ENCODE data around the genes MATK, TMIGD2 and FSD1.

DNA sequence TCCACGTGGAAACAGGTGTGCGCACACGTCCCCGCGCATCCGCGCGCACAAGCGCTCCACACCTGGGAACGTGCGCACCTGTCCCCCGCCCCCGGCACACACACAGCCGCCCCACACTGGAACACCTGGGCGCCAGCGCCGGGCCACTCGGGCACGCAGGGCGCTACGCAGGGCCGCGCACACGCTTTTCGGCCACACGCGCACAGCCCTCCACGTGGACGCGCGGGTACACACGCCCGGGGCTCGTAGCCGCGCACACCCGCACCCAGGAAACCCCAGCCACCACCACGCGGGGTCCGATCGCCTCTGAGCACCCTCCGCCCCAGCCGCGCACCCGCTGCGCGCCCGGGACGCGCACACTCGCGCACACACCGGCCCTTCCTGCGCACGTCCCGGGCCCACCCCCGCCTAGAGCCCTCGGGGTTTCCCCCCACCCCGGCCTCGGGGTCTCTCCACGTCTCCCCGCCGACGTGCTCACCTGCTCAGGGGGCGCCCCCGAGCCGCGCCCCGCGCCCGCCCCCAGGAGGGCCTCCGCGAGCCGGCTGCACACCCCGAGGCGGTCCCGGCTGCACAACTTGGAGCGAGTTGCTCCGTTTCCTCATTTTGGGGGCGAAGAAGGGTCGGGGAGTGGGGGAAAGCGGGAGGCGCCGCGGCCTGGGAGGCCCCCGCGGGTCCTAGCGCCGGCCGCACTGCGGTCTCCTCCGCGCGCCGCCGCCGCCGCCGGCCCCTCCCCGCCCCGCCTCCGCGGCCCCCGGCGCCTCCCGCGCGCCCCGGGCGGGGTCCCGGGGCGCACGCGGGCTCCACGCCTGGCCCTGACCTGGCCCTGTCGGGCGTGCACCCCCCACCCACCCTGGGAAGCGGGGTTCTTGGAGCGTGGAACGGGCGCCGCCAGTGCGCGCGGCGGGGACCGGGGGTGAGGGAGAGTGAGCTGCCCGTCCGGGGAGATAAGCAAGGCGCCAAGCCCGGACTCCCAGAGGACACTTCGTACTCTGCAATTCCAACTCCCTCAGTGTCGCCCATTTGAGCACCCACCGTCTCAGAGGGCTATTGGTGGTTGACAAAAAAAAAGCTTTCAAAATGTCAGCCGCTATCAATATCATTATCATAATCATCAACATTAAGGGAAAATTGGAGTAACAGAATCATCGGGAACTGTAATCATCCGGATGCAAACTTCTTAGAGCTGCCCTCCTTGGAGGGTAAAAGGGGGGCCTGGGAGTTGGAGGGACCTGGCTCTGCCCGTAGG is at the start of gene MATK:
Gene MATK, minus strand, starts transcription at position 691 of the 1,246 bp plus-strand sequence.
- PRO-cap, 3 experiments, result no peak in any of the 3 experiments
- RRBS, result 3% methylated on average over 52 of the region's 138 CpGs

DNA sequence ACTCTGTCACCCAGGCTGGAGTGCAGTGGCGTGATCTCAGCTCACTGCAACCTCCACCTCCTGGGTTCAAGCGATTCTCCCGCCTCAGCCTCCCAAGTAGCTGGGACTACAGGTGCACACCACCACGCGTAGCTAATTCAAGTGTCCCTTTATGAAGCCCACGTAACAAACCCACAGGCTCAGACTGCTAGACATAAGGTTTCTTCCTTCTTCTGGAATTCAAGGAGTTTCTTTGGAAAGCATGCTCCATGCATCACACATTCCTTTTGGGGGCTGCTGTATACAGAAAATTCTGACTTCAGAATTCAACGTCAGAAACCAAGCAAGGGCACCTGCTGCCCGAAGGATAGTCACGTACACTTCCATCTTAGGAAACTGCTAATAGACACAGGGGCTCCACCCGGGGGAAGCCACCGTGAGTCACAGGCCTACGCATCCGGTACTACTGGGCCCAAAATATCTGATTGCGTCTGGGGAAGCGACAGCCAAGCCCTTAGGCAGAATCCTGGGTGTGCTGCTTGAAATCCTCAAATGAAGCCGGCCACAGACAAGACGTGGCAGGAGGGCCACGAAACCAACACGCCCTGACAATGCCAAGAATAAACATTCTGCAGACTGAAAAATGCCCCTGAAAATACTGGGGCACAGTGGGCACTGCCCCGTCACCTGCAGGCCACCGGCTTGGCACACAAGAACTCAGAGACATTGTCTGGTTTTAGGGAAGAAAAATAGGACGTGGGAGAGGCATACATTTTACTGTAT is 40.5 kb downstream of the ZFR2 start:
- PRO-cap, 3 experiments, result no peak in any of the 3 experiments
- RRBS, result 4% methylated on average over 3 of the region's 22 CpGs

- PRO-cap, 3 experiments, result no peak in any of the 3 experiments
- RRBS, result no CpG with 5 or more reads among the region's 1 CpG
Observed at GRCh38 chr19:3951934-3952125, 19.0 kb downstream of the NMRK2 start.

- PRO-cap, 3 experiments, result no peak in any of the 3 experiments
- RRBS, result no CpG with 5 or more reads among the region's 22 CpGs
Observed at GRCh38 chr19:3982086-3982515, 3.2 kb downstream of the EEF2 start.

DNA sequence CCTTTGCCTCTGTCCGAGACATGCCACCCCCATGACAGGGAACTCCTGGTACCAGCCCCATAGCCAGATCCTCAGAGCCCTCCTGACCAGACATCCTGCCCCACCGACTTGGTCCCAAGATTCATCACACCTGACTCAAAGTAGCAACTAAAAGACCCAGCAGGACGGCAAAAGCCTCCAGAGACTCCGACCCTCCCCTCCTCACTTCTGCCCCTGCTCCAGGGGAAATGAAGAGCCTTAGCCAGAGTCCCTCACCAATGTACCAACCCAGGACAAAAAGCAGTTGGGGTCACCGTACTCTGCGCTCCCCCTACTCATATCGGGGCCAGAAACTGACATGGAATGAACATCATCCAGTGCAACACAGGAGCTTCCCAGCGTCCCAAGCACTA is 1.8 kb downstream of the EEF2 start:
- PRO-cap, 3 experiments, result no peak in any of the 3 experiments
- RRBS, result no CpG with 5 or more reads among the region's 8 CpGs

GRCh38 chr19:4007866-4008640 is 517 bp downstream of the PIAS4 start:
- PRO-cap, 3 experiments, result no peak in any of the 3 experiments
- RRBS, result 6% methylated on average over 14 of the region's 54 CpGs

DNA sequence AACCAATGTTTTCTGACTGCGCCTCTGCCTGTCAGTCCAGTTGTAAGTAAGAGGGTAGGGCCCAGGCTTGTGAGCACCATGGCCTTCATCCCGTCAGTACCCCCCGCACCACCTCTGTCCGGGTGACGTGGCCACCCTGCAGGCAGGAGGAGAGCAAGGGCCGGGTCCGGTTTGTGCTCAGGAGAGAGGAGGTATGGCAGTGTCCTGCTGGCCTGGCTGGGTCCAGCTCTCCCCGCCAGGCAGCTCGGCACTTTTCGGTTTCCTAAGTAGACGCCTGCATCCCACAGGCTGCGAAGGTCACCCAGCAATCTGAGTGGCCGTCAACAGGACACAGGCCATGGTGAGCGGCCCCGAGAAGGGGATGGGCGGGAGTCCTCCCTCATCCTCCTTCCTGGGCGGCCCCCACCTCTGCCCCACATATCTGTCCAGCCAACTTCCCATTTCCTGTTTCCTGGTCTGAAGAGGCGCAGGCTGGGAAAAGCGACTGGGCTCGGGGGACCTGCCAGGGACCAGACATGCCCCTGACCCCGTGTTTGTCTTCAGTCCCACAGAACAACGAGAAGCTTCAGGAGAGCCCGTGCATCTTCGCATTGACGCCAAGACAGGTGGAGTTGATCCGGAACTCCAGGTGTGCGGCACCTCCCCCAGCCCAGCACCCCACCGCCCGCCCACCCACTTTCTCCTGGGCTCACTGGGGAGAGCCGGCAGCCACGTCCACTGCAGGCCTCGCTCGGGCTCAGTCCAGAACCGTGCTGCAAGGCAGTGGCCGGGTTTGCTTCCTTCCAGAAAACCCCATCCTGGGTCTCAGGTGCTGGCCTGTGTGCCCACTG is 16.2 kb downstream of the PIAS4 start:
- PRO-cap, 3 experiments, result no peak in any of the 3 experiments
- RRBS, result 33% methylated on average over 10 of the region's 35 CpGs

DNA sequence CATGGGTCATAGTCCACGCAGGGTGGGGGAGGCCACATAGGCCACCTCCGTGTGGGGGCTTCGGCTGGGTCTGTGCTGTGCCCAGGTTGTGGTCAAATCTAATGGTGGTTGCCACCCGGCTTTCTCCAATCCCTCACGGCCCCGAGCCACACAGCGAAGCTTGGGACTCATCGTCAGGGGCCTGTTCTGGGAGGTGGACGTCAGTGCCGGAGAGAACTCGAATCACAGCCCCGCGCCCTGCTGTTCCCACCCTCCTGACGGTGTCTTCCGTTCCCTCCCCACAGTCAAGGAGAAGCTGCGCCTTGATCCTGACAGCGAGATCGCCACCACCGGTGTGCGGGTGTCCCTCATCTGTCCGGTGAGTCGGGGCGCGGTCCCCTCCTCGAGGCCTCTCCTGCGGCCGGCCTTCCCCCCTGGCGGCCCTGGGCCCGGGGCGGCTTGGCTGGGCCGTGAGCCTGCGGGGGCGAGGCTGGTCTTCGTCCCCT is 25.3 kb downstream of the PIAS4 start:
- PRO-cap, 3 experiments, result no peak in any of the 3 experiments
- RRBS, result 91% methylated on average over 13 of the region's 34 CpGs

DNA sequence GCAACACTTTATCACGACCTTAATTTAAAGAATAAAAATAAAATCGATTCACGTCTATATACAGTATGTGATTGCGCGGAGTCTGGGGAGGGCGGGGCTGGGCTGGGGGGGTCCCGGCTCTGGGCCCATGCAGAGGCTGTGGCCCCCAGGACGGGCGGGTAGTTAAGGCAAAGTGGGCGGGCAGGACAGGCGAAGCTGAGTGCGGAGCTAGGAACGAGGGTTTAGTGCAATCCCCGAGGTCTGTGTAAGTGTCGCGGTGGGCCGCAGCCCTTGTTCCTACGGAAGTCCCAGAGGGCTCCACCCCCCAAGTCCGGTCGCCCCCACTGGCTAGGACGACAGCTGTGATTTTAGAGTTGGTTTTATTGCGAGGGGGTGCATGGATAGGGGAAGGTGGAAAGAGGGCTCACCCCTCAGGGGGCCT is 21.8 kb downstream of the ZBTB7A start:
- PRO-cap, 3 experiments, result no peak in any of the 3 experiments
- RRBS, result no CpG with 5 or more reads among the region's 22 CpGs

GRCh38 chr19:4051058-4052060 is 15.3 kb downstream of the ZBTB7A start:
- PRO-cap, 3 experiments, result peak in 1 of 3 experiments; most common plus-strand start chr19:4051968 (in 1)
- RRBS, result no CpG with 5 or more reads among the region's 17 CpGs

DNA sequence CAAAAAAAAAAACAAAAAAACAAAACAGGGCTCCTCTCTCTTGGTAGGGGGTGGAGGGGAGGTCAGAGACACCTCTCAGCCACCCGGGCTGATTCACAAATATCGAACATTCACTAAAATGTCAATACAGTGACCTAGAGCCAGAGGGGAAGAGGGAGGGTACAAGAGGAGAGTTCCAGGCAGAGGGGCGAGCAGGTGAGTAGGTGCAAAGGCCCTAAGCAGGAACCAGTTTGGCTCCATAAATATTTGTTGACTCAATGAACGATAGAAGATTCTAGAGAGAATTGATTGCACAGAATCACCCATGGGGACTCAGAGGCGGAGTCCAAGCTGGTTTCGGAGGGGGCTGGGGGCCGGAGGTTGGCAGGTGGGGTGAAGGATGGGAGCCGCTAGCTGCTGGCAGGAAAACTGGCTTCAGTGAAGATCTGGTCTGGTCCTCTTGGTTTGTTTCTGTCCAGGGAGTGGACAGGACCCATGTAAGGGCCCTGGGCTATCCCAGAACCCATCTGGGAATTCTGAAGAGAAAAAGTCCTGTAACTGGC is 809 bp upstream of the CREB3L3 start:
- PRO-cap, 3 experiments, result no peak in any of the 3 experiments
- RRBS, result no CpG with 5 or more reads among the region's 8 CpGs

DNA sequence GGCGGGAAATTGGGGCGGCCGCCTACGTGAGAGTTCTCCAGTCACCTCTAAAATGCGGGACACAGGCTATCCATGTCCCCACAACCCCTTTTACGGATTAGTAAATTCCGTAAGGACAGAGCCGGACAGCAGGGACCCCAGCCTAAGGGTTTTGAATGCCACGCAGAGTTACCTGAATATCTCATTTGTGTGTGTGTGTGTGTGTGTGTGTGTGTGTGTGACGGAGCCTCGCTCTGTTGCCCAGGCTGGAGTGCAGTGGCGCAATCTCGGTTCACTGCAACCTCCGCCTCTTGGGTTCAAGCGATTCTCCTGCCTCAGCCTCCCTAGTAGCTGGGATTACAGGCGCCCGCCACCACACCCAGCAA is 273 bp downstream of the ANKRD24 start:
- PRO-cap, 3 experiments, result no peak in any of the 3 experiments
- RRBS, result no CpG with 5 or more reads among the region's 17 CpGs

DNA sequence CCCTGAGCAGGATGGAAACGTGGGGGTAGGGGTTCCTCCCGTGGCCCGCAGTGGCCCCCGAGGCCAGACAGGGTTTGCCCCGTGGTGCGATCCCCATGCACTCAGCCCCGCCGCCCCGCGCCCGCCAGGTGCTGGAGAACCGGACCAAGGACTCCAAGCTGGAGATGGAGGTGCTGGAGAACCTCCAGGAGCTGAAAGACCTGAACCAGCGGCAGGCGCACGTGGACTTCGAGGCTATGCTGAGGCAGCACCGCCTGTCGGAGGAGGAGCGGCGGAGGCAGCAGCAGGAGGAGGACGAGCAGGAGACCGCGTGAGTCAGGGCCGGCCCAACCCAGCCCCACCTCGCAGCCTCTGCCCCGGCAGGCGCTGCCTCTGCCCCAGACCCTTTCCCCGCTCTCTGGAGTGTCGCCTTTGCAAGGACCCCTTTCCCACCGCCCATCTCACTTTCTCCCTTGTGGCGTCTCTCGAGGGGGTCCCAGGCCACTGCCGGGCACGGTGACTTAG is 11.3 kb downstream of the YJU2 start:
- PRO-cap, 3 experiments, result no peak in any of the 3 experiments
- RRBS, result no CpG with 5 or more reads among the region's 34 CpGs

- PRO-cap, 3 experiments, result no peak in any of the 3 experiments
- RRBS, result 29% methylated on average over 3 of the region's 8 CpGs
Observed at GRCh38 chr19:4302201-4302560, at the start of gene TMIGD2. Gene TMIGD2, minus strand, starts transcription at chr19:4302389.

- PRO-cap, 3 experiments, result no peak in any of the 3 experiments
- RRBS, result 2% methylated on average over 17 of the region's 52 CpGs
Observed at GRCh38 chr19:4304147-4304902, at the start of gene FSD1. Gene FSD1, plus strand, starts transcription at chr19:4304598.

- PRO-cap, 3 experiments, result peak in 1 of 3 experiments; most common plus-strand start chr19:4369348 (in 1); most common minus-strand start chr19:4369337 (in 1)
- RRBS, result 7% methylated on average over 8 of the region's 28 CpGs
Observed at GRCh38 chr19:4368969-4369864, 25.9 kb downstream of the MPND start.

- PRO-cap, 3 experiments, result no peak in any of the 3 experiments
- RRBS, result 39% methylated on average over 1 of the region's 9 CpGs
Observed at GRCh38 chr19:4370480-4370851, 27.1 kb downstream of the MPND start.

DNA sequence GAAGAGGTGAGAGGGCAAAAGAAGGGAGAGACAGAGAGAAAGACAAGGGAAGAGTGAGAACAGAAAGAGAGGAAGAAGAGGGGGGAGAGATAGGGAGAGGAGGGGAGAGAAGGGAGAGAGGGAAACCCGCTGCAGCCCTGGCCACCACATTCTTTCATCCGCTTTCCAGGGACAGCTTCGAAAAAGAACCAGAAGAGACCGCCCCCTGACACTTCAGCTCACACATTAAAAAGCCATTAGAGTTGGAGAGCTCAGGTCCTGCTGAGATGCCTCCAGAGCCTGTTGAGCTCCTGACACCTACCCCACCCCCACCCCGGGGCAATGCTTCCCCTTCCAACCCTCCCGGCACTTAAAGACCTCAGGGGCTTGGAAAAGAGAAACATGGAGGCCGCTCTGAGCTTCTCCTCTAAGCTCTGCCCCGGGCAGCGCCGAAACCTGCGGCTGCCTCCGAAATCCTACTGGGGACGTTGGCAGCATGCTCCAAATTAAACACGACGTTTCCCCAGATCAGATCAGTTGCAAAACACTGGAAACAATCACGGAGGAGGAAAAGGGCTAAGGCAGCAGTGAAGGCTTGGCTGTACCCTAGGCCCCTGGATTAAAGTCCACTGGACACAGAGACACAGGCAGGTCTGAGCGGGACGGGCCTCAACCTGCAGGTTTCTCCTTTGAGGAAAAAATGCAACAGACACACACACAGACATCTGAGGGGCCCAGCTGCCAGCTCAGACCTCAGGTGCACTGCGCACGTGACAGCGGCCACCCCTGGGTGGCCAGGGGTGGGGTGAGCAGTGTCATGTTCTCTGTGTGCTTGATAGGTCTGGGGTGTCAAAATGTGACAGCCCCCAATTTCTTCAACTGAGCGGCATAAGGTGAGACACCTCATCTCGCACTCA is 9.7 kb downstream of the SH3GL1 start:
- PRO-cap, 3 experiments, result no peak in any of the 3 experiments
- RRBS, result 13% methylated on average over 3 of the region's 23 CpGs

DNA sequence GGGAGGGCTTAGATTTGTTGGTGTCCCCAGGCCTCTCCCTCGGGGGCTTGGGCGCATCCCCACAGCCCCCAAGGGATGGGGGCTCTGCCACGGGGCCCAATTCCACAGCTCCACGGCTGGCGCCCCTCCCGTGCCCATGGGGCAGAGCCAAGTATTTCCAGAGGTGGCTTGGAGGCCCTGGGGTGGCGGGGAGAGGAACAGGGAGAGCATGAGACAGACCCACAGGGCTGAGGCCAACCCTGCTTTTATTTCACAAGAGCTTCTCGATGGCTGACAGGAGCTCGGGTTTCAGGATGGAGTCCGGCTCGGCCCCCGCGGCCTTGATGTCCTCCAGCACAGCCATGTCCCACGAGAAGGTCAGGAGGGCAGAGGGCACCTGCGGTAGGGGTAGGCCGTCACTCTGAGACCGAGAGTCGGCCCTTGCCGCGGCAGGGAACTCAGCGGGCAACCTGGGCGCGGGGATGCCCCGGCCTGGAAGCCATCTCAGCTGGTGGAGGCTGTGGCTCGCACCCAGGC is 12.3 kb downstream of the UBXN6 start:
- PRO-cap, 3 experiments, result no peak in any of the 3 experiments
- RRBS, result 82% methylated on average over 1 of the region's 25 CpGs

DNA sequence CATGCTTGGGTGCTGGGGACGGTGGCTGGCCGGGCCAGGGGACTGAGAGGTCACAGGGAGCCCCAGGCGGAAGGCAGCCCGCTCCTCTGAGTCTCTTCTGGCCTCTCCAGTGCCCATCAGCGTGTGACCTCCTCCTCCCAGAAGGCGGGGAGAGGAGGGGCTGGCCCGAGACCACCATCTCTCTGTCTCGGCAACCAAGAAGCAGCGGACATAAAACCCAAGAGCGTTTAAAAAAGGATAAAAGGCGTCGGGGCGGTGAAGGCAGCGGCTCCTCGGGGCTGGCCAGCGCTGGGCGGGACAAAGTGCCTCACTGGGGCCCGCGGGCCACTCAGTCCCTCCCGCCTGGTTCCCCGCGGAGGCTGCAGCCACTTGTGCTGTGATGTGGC is 6.0 kb upstream of the MYDGF start:
- PRO-cap, 3 experiments, result no peak in any of the 3 experiments
- RRBS, result no CpG with 5 or more reads among the region's 22 CpGs

All from breast (tissue), 4 donors.